ENCODE data around the gene MTNR1B.

DNA sequence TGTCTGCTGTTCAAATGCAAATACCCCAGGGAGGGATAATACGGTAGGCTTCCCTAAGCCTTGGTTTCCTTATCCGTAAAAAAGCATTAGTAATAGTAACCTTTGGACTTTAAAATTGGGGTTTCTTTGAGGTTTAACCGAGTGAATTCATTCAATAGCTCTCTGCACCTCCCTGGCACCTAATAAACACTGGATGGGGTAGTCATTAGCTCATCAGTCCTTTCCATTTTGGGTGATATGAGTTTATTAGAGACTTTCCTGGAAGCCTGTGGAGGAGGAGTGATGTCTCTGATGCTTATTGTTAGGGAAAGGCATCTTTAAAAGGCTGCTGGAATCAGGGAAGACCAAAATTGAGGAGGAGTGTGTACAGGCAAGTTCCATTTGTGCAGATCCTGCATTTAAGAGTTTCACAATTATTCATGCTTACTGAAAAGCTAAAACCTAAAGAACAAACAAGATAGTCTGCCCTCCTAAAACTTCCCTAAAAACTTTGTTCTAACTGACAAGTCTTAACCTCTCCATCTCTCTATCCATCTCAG is 62.2 kb downstream of the SYTL2 start:
- PRO-cap, result unidirectional peak, plus-strand start at position 347 of the sequence

- PRO-cap, result no peak
These were observed 97.8 kb downstream of the CCDC83 start for GRCh38 chr11:85952716-85953598.

GRCh38 chr11:85965212-85965680 is 103.6 kb downstream of the PICALM start:
- PRO-cap, result no peak

- PRO-cap, result no peak
These were observed 48.9 kb downstream of the PICALM start for GRCh38 chr11:86019757-86020514.

DNA sequence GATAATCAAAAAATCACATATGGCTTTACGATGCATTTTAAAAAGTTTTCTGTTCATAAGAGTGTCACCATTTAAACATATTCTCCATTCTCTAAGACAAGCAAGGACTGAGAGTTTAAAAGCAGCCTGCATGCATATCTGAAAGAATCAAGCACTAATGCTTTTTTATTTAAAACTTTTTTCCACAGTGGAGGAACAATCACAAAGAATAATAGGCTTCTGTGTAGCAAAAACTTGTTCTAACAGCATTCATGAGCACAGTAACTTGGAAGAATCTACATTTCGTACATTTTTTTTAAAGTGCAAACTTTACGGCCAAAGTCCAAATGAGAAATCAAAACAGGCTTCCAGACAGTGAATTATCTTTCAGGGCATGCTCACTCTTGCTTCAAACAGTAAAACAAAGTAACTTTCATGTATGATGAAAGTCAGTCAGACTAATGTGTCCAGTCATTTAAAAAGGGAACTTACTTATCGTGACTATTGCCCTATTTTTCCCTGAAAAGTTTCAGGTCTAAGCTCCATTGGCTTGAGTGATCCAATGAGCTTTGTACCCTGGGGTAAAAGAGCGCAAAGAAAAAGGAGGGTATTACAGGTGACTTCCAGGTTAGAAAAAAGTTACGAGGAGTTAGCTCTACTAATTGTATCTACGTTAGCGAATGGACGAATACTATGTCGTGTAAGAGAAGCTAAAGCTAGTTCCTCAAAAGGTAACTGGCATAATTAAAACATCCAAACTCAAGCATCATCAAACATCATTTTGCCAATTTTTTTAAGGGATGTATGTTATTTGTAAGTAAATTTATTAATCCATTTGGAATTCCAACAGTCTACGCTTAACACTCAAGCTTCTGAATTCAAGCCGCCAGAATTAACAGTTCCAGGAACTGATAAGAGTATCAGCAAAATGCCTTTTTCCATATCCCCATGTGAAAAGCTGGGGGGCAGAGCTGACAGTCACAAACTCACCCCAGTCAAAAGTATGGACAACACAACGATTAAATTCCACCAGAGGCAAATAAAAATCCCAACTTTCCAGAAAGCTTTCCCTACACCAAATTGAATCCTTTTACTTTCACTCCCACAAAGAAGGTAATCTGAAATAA is 1.6 kb downstream of the PICALM start:
- PRO-cap, result no peak

DNA sequence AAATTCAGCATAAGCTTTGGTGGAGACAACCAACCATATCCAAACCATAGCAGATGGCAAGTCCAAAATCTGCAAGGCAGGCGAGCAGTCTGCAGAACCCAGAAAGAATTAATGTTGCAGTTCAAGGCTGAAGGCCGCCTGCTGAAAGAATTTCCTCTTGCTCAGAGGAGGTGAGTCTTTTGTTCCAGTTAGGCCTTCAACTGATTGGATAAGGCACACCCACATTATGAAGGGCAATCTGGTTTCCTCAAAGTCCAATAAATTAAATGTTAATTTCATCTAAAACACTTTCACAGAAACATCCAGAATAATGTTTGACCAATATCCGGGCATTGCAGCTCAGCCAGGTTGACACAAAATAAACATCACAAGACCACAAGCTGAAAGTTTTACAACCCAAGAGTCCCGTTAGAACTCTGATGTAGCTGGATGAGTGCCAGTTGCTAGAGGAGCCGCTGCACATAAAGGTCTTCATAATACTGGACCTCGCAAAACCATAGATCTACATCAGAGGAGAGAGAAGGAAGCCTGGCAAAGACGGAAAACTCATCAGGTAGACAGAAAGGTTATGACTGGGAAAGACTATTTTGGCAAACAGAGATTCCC is 64.9 kb upstream of the EED start:
- PRO-cap, result no peak

DNA sequence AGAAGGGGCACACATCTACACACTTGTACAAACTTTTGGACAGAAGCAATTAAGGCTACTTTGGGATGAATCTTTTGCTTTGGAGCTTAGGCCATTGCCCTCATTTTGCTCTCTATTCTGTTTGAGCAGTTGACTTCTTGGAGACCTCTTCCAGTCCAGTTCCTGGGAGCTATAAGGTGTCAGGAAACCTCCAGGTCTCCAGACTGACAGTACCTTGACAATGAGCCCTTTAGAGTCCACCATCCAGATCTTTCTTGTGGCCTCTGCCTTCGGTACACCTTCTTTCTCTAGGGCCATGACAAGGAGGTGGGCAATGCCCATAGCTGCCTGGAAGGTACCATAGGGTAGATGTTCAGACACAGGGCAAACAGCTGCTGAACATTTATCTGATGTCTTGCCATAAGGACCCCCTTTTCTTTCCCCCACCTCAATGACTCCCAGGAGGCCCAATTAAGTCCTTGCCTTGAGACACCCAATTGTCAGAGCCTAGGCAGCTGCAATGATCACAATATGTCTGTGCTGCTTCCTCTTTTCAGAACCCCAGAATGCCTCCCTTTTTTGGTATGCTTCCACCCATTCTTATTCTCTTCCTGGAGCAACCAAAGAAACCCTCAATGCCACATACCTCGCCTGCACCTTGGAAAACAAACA is 75.1 kb downstream of the CCDC81 start:
- PRO-cap, result no peak

DNA sequence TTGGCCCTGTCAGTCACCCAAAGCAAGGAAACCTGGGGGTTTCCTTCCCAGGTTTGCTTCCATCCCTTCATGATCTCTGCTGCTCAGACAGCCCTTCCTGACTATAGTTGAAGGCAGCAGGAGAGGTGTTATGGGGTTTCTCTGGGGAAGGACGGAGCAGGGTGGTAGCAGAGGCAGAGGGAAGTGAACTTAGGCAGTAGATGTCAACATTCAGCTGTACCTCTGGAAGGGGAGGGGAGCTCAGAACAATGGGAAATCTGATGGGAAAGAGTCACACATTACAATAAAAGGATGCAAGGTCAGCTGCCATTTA is 81.8 kb downstream of the CCDC81 start:
- PRO-cap, result no peak

- PRO-cap, result no peak
These were observed 99.4 kb downstream of the CCDC81 start for GRCh38 chr11:86473820-86474672.

GRCh38 chr11:86523884-86524377 is 149.2 kb downstream of the CCDC81 start:
- PRO-cap, result no peak

GRCh38 chr11:86592715-86593886 is 207.2 kb upstream of the PRSS23 start:
- PRO-cap, result no peak

GRCh38 chr11:86670809-86671364 is 129.5 kb upstream of the PRSS23 start:
- PRO-cap, result no peak

DNA sequence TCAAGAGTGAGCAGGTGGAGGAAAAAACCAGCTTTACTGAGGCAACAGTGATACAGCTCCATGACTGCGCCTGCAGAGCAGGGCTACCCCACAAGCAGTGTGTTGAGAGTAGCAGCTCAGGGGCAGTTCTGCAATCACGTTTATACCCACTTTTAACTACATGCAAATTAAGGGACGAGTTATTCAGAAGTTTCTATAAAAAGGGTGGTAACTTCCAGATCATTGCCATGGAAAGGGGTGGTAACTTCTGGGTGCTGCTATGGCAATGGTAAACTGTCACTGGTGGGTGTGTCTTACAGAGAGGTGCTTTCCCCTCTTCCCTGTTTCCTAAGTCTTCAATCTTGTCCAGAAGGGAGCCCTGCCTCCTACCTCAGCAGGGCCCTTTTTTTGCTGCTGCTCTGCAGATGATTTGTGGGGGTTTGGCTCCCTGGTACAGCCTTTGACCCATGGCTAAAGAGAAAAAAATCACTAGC is 98.0 kb upstream of the PRSS23 start:
- PRO-cap, result no peak

DNA sequence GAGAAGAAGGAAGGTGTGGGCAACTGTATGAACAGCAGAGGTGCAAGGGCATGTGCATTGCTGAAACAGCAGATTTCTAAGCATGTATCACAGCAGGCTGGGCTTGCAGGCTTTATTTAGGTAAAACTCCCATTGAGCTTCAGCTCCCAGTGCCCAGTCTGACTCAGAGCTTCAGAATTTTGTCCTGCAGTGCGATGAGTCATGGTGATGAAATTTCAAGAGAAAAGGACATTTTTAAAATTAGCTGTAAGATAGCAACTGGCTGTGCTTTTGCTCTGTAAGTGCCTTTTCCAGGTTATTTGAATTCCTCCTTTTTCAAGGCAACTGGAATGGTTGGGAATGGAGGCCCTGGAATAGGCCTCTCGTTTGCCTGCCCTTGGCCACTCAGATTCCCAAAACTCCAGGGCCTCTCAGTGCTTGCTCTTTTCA is 59.7 kb upstream of the PRSS23 start:
- PRO-cap, result no peak

DNA sequence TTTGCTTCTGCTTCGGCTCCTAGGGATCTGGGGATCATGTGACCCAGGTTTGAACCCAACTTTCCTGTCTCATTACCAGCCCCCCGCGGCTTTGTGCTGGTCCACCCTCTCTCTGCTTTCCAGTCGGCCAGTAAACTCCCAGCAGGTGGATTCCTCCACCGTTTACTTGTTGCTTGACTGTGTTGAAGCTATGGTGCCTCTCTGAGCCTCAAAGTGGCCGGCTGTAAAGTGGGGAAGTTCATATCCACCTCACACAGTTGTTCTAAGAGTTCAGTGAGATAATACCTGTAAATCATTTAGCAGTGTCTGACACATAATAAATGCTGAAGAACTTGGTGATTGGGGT is 1.2 kb upstream of the FZD4 start:
- PRO-cap, result no peak

DNA sequence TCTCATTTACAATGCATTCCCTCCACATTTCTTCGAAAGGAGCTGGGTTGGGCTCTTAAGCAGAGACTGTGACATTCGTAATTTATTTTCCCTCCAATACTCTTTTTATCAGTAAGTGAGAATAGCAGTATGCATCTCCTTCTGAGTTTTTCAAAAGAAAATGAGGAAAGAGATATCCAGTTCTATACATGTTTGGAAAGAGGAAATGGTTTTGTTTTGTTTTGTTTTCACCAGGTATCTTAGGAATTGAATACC is 74.1 kb downstream of the NOX4 start:
- PRO-cap, result no peak

- PRO-cap, result no peak
These were observed 203.5 kb upstream of the MTNR1B start for GRCh38 chr11:92765733-92766637.

GRCh38 chr11:92969549-92969878 is at the start of gene MTNR1B:
MTNR1B (plus strand) TSS chr11:92969651.
- PRO-cap, result no peak

DNA sequence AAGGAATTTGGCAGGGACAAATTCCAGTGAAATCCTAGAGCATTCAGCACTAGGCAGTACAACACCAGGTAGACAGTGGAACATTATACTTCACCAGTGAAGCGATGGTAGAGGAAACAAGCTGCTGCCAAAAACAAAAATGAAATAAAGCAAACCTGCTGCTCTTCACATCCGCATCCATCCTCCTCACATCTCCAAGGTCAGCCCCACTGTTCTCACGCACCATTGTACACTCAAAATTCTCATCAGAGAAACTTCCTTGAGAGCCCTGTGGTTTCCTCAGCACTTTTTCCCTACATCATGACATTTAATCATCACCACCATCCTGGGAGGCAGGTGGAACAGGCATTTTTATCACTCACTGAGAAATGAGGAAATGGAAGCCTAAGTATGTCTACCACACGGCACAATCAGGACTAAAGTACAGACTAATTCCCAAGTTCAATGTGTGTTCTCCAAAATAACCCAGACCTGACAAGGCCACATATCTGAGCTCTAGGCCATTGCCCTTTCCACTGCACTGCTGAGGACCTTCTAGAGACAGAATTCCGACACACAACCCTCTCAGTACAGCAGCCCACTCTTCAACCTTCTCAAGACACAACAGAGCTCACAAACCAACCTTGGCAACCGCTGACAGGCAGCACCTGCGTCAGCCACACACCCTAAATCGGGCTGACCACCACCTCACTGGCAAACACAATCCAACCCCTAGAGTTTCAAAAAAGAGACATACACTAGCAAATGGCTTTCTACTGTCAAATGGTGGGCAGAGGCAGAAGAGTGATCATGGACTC is 16.6 kb downstream of the SMCO4 start:
- PRO-cap, result no peak

- PRO-cap, result no peak
These were observed 24.3 kb upstream of the SMCO4 start for GRCh38 chr11:93567350-93568018.